Cardiac ventricle fibroblast (primary cell): ENCODE measurements around a stretch of chr1.

- RAMPAGE, long total RNA = no peak
Measured at GRCh38 chr1:212157379-212157827, 121.9 kb downstream of the DTL start.

DNA sequence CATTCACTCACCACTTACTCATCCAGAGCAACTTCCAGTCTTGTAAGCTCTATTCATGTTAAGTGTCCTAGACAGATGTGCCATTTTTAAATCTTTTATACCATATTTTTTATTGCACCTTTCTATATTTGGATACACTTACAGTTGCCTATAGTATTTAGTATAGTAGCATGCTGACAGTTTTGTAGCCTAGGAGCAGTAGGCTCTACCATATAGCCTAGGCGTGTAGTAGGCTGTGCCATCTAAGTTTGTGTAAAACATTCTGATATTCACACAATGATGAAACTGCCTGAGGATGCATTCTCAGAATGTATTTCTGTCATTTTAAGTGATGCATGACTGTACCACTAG lies 26.8 kb downstream of the PPP2R5A start:
- RAMPAGE, long total RNA = no peak

DNA sequence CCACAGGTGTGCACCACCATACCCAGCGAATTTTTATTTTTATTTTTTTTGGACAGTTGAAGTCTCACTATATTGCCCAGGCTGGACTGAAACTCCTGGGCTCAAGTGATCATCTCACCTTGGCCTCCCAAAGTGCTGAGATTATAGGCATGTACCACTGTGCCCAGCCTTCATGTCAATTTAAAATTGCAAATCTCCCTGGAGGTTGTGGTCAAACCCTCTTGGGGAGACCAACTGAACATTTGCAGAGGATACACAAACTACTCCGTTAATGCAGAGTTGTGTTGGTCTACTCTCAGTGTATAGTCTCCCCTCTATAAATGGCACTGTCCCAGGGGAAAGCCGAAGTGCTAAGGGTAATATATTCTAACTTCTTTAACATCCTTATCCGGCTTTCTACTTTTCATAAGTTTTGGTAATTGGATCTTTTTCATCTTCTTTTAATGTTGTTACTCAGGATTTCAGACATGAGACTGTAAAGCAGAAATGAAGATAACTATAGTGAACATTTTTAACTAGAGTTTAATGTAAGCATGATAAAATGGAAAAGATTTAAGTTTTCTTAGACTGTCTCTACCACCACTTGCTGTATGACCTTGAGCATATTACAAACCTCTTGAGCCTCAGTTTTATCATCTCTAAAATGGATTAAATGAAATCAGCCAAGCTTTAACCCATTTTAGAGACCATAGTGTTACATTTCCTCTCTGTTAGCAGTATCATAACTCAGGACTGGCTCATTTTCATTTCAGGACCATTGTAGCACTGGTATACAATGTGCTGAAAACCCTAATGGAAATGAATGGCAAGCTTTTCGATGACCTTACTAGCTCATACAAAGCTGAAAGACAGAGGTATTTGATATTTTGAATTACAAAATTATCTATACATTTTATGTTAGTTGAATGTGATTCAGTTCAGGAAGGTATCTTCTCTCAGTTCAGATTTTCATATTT lies 56.5 kb downstream of the PACC1 start:
- RAMPAGE, long total RNA = no peak

DNA sequence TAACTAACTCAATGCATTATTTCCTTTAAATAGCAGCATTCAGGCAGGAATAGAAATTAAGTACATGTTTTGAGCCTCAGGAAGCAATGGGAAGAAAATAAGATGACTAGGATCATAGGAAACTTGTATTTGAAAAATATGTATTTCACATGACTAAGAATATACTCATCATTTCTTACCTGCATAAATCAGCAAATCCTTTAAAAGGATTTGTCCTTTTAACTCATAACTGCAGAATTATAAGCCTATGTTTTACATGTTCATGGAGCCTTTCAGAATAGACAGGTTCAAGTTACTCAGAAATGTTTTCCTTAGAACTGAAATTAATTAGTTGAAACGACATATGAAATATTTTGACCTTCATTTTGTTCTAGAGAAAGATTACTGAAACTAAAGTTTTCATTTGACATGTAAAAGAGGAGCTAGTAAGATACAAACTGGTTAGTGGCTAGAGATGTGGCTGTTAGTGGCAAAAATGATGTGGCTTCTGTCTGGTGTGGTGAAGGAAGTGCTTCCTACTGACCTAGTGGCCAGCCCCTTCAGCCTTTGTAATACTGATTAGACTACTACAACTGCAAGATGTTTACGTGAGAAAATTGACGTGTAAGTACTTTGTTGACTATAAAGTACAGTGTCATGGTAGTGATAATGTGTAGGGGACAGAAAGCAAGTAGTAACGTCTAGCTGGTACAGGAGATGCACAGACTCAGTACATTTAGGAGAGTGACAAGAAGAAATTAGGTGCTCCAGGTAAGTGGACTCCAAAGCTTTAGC lies 54.8 kb downstream of the PACC1 start:
- RAMPAGE, long total RNA = no peak

- RAMPAGE, long total RNA = no peak
Measured at GRCh38 chr1:212469899-212470554, 37.3 kb downstream of the NENF start.

DNA sequence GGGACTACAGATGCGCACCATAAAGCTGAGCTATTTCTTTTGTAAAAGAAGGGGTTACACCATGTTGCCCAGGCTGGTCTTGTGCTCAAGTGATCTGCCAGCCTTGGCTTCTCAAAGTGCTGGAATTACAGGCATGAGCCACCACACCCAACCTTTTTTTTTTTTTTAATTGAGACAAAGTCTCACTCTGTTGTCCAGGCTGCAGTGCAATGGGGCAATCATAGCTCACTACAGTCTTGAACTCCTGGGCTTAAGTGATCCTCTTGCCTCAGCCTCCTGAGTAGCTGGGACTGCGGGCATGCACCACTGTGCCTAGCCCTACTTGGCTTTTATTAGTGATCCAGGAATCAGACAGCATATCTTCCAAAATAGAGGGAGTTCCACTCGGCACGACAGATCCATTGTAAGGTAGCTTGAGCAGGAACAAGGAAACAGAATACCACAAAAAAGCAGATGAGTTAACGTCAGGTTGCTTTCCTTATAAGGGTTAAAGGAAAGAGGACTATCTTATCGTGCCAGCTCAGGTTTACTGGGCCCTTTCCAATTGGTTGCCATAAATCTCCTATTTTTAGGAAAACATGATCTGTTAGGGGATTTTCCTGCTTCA lies 45.1 kb downstream of the NENF start:
- RAMPAGE, long total RNA = no peak

- RAMPAGE, long total RNA = no peak
Measured at GRCh38 chr1:212557845-212559064, 50.3 kb upstream of the ATF3 start.

GRCh38 chr1:212605917-212606457 lies 2.6 kb upstream of the ATF3 start:
- RAMPAGE, long total RNA = no peak

GRCh38 chr1:212657847-212658109 lies 33.5 kb downstream of the GARIN4 start:
- RAMPAGE, long total RNA = no peak

DNA sequence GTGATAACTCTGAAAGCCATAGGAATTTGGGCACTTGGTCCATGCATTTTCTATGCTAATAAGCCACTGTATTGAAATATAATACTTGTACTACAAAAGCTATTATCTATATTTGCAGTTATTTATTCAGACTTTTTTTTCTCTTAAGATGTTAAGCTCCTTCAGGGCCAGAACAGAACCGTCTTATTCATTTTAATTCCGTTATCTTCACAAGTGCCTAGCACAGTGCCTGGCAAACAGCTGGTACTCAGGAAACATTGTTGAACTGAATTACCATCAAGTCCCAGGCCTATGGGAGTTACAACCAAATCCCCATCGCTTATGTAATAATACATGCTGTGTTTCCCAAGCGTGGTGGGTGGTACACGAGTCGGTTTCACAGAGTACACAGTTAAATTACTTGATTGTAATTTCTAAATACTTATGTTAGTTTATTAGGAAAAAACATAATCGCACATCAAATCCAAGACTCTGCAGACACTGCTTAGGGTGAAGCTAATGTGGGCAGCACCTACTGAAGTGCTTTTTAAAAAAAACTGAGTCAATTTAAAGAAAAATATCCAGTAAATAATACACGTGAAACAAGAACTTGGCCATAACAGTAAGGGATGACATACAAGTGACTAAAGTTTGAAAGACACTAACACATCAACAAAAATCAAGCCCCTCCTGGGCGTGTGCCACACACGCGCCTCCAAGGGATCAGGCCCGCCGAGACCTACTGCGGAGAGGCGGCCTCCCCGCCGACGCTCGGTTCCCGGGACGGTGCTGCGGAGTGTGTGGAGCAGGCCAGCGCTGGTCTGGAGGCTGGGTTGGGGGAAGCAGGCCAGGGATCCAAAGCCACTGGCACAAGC lies 936 bp downstream of the ANGEL2 start:
- RAMPAGE, long total RNA = no peak

- RAMPAGE, long total RNA = no peak
Measured at GRCh38 chr1:213582486-213582728, 405.4 kb upstream of the PROX1 start.

DNA sequence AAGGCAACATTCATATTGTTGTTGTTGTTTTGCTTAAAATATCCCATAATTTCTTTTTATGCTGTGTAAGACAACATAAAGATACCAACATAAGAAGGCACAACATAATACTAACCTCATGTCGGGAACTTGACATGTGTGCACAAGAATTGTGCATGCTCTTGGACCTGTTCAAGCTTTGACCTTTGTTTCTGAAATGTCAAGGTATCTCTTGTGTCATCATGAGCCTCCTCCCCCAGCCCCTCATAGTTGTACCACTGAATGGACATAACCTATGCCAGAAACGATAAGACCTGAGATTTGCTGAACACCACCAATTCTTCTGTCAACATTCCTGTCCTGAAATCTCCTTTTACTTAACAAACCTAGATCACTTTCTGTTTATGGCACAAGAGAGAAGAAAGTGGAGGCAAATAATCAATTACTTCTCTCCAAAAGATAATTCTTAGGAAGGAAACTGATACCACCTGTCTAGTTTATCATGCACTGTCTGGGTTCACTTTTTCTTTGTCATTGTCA lies 29.4 kb upstream of the PROX1 start:
- RAMPAGE, long total RNA = no peak

GRCh38 chr1:213987026-213987437 lies 741 bp upstream of the PROX1 start:
- RAMPAGE, long total RNA = no peak

- RAMPAGE, long total RNA = no peak
Measured at GRCh38 chr1:214028036-214028855, 40.5 kb downstream of the PROX1 start.

GRCh38 chr1:214029802-214030425 lies 42.1 kb downstream of the PROX1 start:
- RAMPAGE, long total RNA = no peak

GRCh38 chr1:214216627-214217181 lies 64.3 kb upstream of the SMYD2 start:
- RAMPAGE, long total RNA = no peak

DNA sequence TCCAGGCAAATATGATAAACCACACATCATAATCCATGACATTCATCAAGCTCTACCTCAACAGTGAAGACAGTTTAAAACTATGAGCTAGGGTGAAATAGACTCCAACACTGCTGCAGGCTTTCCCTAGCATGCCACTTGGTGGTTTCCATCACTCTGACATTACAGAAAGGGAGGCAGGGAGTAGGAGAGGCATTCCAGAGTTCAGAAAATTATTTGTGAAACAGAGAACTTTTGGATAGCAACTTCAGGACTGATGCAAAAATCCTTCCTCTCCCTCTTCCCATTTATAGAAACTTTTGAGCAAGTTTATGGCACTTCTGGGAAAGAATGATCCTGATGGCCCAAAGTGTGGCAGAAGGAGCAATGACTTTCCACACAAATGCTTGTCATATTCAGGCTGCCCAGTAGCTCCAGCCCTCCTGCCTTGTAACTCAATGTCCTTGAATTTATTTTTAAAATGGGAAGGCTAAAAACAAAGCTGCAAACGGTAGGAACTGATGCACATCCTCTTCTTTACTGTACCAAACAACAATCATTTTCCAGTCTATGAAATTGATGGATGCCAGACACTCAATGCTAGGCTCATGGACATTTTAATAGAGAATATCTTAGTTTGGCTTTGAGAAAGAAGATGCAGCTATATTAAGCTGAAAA lies 70.8 kb downstream of the SMYD2 start:
- RAMPAGE, long total RNA = no peak

DNA sequence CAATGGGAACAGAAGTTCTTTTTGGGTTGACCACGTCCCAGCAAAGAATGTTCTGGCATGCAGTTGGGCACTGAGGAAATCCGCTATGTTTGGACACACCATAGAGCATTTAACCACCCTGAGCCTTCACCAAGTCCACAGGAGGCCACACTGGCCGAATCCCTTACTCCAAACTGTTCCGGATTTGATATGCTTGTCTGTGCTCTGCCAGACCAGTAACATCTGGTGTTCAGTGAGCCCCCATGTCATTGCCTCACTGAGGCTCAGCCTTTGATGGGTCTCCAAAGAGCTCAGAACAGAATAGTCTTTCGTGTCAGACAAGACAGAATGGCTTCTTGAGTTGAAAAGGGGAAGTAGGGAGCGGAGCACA lies 81.4 kb downstream of the SMYD2 start:
- RAMPAGE, long total RNA = no peak

GRCh38 chr1:214386683-214387170 lies 105.8 kb downstream of the SMYD2 start:
- RAMPAGE, long total RNA = no peak

- RAMPAGE, long total RNA = no peak
Measured at GRCh38 chr1:214427733-214428403, 123.5 kb downstream of the PTPN14 start.